ENCODE measurements around the gene NT5M.

GRCh38 chr17:16374123-16374634 lies 6.7 kb upstream of the UBB start:
- RRBS = no CpG with 5 or more reads among the region's 8 CpGs

GRCh38 chr17:16416100-16417263 lies 1.1 kb downstream of the TRPV2 start:
- RRBS = no CpG with 5 or more reads among the region's 18 CpGs

DNA sequence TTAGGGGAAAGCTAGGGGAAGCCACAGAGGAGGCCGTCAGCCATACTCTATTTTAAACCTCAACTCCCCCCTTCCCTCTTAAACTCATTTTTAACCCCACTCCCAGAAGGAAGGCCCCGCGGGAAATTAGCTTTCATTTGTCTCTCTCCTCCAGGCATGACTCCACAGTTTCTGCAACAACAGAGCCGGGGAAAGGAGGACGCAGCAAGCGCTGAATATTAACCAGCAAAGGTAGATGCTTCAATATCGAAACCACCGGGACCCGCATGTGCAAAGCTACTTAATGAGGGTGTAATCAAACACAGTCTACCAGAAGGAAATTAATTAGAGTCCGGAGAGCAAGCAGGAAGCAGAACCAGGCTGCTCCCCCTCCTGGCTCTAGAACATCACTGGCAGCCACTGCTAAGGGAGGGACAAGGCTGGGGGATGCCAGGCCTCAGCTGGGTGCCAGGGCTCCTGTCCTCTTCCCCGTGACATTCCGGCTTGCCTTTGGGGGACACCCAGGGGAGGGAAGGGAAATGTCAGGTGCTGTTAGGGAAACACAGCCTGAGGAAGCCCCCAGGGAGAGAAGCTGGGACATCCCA lies 21.8 kb downstream of the LRRC75A start:
- RRBS = 96% methylated on average over 5 of the region's 12 CpGs

GRCh38 chr17:16922580-16923287 lies 49.2 kb downstream of the TNFRSF13B start:
- RRBS = no CpG with 5 or more reads among the region's 9 CpGs

- RRBS = no CpG with 5 or more reads among the region's 7 CpGs
Measured at GRCh38 chr17:17110313-17111085, 68.2 kb downstream of the MPRIP start.

DNA sequence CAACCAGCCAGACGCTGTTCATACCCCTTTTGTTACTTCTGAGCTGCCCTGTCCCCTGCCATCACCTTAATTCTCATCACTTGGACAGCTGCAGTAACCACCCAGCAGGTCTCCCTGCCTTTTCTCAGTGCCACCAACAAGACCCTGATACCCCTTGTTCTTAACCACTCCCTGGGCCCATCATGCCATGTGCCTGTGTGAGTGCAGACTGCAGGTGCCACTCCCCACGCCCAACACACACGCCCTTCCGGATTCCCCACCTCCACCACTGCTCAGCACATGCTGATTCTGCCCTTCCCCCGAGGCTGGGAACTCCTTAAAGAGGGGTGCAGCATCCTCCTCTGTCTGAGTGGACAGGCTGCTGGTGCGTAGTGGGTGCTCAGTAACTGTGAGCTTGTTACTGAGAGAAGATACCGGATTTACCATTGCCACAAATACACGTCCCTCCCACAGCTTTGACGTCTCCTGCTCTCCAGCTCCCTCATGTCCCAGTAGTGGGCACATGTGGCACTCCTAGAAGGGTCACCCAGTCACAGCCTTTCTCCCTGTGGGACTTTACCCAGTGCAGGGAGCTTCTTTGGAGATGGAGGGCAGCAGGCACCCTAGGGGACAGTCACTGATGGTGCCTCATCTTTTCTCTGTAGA lies 52.3 kb downstream of the PLD6 start:
- RRBS = no CpG with 5 or more reads among the region's 9 CpGs

DNA sequence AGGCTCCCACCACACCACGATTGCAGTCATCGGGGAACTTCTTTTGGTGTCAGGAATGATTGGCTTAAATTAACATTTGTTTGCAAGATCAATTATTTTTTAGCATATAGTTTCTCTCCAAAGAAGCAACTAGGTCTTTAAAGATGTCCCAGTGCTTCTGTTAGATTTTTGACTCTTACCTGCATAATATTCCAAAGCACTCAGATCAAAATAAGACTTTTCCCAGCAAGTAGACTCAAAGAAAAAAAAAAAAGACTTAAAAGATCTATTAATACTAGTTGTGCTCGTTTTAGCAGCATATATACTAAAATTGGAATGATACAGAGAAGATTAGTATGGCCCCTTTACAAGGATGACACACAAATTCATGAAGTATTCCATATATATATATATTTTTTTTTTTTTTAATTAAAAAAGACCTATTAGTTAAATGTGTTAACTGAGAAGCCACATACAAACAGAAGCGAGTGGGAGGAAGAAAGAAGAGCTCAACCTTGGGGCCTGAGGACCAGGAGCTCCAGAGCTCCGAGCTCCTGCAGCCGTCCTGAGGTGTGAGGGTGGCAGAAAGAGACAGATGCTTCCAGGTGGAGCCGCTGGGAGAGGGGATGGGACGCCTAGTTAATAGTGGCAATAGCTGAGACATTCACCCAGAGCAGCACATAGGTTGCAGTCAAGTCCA lies 36.2 kb downstream of the PLD6 start:
- RRBS = no CpG with 5 or more reads among the region's 8 CpGs

- RRBS = no CpG with 5 or more reads among the region's 12 CpGs
Measured at GRCh38 chr17:17182087-17182628, 24.0 kb downstream of the PLD6 start.

GRCh38 chr17:17205044-17205781 lies 920 bp downstream of the PLD6 start:
- RRBS = 5% methylated on average over 12 of the region's 38 CpGs

DNA sequence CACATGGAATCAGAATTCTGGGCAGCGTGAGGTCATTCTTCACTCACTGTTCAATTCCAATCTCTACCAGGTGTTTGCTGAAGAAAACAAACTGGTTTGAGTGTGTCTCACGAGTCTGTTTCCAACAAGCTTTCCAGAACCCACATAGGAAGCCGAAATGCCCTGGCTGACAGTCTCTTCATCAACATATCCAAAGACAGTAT lies 1.4 kb downstream of the FLCN start:
- RRBS = no CpG with 5 or more reads among the region's 3 CpGs

DNA sequence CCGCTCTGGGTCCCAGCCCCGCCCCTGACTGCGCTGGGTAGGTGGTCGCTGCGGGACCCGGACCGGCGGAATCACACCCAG lies 165 bp downstream of the FLCN start:
- RRBS = 2% methylated on average over 8 of the region's 8 CpGs

GRCh38 chr17:17272903-17273211 lies 8.2 kb downstream of the COPS3 start:
- RRBS = no CpG with 5 or more reads among the region's 3 CpGs

DNA sequence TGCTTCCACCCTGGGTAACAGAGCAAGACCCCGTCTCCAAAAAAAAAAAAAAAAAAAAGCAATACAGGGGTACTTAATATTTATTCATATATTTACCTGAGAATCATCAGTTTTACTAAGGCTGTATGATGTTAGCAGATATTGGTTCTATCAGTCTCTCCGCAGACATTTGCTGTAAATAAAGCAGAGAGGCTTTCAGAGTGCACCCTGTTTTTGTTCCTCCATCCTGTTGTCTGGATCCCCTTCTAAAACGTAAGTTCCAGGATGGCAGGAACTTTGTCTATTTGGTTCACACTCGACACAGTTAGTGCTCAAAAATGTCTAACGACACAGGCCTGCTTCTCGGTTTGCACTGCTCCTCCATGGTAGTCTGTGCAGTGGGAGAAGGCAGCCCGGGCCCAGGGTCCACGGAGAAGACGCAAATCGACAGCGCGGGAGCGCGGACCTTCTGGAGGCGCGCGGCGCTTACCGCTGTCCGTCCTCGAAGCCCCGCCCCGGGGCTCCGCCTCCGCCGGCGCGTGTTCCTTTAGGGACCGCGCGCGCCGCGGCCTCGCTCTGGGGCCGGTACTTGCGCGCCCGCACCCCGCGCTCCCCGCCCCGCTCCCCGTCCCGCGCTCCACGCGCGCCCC lies at the start of gene NT5M:
TSS of gene NT5M (plus strand) at position 553 of the 629 bp plus-strand sequence.
- RRBS = 2% methylated on average over 11 of the region's 49 CpGs

- RRBS = no CpG with 5 or more reads among the region's 35 CpGs
Measured at GRCh38 chr17:17351851-17352786, 48.9 kb downstream of the NT5M start.

GRCh38 chr17:17361572-17362252 lies 58.5 kb downstream of the NT5M start:
- RRBS = no CpG with 5 or more reads among the region's 12 CpGs

DNA sequence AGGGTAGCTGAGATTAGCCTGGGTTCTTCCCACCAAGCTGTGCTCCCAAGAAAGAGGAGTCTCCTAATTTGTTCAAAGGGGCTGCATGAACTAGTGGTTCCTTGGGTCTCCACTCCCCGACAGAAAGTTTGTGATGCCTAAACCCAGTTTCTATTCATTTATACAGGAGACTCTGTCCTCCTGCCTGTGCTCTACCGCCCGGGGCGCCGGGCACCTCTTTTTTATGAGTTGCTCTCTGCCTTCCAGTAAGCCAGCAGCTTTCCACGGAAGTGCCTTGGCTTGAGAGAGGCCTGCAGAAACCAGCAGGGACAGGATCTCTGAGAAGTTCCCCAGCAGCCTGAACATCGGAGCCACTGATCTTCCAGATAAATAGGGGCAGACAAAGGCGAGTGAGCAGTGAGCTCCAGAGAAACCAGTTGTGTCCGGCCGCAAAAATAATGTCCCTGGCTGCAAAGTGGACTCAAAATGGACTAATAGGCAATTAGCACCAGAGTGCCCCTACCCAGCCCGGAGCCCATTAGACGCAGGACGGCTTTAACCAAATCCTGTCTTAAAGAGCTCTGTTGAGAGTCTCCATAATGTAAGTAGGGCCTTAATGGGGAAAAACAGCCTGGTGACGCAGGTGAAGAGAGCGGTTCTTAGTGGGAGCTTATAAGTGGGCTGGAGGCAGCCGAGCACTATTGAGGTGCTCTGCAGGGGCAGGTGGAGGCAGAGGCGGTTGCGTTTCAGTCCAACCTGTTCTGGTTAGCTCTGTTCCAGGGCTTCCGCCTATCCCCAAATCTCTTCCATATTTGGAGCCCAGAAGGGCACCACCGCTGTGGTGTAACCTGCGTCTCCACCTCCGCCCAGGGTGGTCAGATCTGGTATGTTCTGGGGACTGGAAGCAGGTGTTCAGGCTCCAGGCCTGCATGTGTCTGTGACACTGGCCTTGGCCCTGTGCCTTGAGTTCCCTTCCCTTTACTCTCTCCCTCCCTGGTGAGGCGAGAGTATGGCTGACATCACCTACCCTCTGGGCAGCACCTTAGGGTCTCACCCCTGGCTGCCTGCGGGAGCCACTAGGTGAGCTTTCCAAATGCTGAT lies 74.1 kb downstream of the NT5M start:
- RRBS = 80% methylated on average over 1 of the region's 24 CpGs

DNA sequence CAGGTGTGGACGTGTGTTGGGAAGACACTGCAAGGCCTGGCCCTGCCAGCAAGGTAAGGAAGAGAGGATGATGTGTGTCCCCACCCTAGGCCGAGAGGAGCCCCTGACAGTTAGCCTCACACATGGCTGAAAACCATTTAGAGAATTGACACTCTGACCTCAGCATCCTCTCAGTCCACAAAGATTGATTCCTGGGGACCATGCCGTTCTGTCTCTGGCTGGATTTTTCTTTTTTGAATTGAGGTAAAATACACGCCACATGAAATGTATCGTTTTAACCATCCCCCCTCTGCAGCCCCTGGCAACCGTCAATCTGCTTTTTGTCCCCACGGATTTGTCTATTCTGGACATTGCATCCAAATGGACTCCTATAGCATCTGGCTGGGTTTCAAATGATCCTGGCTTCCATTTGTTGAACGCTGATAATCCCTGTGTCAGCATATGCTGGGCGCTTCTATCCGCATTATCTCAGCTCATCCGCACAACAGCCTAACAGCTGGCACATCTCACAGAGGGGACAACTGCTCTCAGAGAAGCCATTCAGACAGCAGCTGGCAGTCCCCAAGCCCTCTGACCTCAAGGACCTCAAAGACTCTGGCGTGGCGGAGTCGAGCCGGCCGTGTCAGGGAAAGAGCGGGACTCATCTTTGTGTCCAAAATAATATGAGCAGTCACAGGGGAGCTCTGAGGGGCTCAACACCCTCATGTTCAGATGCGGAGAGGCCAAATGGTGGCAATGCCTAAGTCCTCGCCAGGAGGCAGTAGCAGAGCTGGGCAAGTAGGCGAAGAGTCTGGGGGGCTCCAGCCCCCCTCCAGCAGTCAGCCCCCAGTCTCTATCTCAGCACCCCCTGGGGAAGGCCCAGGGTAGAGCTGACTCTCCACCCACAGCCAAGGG lies 82.3 kb downstream of the NT5M start:
- RRBS = no CpG with 5 or more reads among the region's 20 CpGs

DNA sequence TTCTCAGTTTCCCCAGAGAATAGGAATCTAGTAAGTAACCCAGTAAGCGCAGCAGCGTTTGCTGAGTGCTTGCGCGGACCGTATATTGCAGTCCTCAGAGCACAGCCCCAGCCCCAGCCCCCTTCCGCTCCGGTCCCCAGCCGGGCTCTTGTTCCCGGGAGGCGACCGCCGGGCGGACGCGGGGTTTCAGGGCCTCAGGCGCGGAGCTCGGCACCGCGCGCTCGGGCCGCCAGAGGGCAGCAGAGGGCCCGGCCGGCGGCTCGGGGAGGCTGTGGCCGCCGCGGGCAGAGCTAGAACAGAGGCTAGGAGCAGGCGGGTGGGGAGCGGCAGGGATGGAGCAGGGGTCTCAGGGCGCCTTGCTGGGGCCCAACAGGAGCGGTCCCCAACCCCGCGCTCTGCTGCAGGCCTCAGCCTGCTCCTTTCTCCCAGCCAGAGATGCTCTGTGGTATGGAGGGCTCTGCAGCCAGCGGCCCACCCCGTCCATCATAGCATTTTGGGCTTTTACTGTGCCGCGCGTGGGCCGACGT lies 618 bp upstream of the RASD1 start:
- RRBS = under 1% methylated on average over 11 of the region's 43 CpGs

DNA sequence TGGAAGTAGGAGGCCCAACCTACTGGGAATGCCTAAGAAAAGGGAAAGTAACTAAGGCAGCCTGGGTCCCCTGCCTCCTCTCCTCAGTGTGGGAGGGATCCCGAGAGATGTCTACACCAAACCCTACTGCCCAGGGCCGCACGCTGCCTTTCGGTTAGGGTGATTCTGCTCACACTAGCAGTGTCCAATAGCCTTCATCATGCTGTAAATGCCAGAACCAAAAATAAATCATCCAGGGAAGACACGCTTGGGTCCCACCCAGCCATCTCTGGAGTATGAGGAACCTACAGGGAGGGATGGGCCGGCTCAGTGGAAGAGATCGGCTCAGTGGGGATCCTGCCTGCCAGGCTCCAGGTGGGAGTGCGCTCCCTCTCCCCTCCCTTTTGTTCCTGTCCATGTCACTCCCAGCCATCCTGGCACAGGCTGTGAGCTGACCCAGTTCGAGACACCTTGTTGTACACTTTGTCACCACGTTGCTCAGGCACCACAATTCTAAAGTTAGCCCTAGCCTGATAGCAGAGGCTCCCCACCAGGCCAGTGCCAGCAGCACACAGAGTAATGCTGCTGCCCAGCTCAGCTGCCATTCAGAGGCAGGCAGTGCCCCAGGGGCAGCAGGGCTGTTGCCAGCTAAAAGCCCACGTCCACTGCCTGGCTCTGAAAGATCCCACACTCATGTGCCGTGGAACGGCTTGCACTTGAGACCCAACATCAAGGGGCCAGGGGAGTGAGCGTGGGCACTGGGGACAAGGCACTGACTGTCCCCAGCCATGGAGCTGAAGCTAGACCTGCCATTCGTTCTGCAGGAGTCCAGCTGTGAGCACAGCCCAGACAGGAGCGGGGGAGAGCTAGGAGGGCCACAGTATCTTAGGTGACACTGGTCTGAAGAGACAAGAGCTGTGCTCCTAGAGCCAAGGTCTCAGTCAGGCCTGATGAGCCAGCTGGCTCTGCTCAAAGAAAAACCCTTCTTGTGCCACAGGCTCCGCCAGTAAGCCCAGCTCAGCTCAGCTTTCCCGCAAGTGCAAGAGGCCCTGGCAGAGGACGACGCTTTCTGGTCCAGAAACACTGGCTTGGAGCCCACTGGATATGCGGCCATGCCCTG lies 24.3 kb downstream of the PEMT start:
- RRBS = no CpG with 5 or more reads among the region's 21 CpGs

GRCh38 chr17:17670822-17671184 lies 10.5 kb upstream of the RAI1 start:
- RRBS = no CpG with 5 or more reads among the region's 11 CpGs